ENCODE measurements around a stretch of chr13.

GRCh38 chr13:45330907-45331968, 9.7 kb downstream of the TPT1 start:
- PRO-cap, result no peak
- RAMPAGE, long total RNA, 2 experiments, result no peak in any of the 2 experiments

GRCh38 chr13:45333700-45334768, 6.9 kb downstream of the TPT1 start:
- PRO-cap, result no peak
- RAMPAGE, long total RNA, 2 experiments, result no peak in any of the 2 experiments

GRCh38 chr13:45367991-45368490, 27.1 kb upstream of the TPT1 start:
- PRO-cap, result no peak
- RAMPAGE, long total RNA, 2 experiments, result no peak in any of the 2 experiments

- PRO-cap, result no peak
- RAMPAGE, long total RNA, 2 experiments, result no peak in any of the 2 experiments
Measured at GRCh38 chr13:45447084-45447607, 17.6 kb upstream of the COG3 start.

GRCh38 chr13:45466084-45466815, 1.5 kb downstream of the COG3 start:
- PRO-cap, result no peak
- RAMPAGE, long total RNA, 2 experiments, result no peak in any of the 2 experiments

- PRO-cap, result no peak
- RAMPAGE, long total RNA, 2 experiments, result no peak in any of the 2 experiments
Measured at GRCh38 chr13:45468551-45468999, 3.8 kb downstream of the COG3 start.

DNA sequence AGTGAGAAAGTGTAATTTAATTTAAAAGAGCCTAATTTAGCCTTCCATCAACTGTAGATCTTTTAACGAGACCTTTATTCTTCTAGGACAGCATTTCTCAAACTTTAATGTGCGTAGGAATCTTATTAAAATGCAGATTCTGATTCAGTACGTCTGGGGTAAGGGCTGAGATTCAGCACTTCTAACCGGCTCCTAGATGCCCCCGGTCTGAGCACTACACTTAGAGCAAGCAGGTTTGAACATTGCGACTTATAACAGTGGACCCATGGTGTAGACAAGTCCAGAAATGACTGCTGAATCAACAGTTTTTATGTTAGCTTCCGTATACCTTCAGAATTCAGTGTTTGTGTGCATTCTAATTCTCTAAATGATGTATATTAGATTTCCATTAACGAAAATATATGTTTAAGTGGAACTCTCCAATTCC, 17.4 kb upstream of the CPB2 start:
- PRO-cap, result no peak
- RAMPAGE, long total RNA, 2 experiments, result no peak in any of the 2 experiments

DNA sequence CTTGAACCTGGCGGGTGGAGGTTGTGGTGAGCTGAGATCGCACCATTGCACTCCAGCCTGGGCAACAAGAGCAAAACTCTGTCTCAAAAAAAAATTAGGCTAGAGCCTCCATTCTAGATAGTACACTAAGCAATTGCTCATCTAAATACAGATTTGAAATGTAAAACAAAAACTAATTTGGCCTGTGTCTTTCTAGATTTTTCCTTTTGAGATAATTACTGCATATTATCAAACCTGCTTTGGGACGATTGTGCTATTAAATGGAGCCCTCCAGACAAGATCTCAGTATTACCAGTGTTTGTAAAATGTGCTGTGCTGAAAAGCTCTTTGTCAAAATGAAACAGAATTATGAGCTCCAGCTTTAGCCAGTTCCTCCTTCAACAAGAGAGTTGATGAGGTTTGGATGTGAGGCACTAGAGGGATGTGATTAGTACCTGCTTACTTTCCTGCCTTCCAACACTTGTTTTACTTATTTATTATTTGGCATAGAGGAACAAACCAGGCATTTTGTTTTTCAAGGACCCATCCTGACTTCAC, 32.7 kb upstream of the CPB2 start:
- PRO-cap, result no peak
- RAMPAGE, long total RNA, 2 experiments, result no peak in any of the 2 experiments

- PRO-cap, result no peak
- RAMPAGE, long total RNA, 2 experiments, result no peak in any of the 2 experiments
Measured at GRCh38 chr13:46146883-46147270, 35.1 kb downstream of the LCP1 start.

- PRO-cap, result no peak
- RAMPAGE, long total RNA, 2 experiments, result no peak in any of the 2 experiments
Measured at GRCh38 chr13:46158483-46159179, 23.3 kb downstream of the LCP1 start.

DNA sequence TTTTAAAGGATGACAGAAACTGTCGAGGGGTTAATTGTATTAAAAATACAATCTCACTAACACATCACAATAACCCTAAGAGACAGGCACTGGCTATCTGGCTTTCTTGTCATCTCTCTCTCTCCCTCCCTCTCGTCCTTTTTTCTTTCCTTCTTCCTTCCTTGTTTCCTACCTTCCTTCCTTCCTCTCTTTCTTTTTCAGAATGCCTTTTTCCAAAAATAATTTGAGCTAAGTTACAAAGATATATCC, 20.6 kb downstream of the LCP1 start:
- PRO-cap, result no peak
- RAMPAGE, long total RNA, 2 experiments, result no peak in any of the 2 experiments

GRCh38 chr13:46173462-46174267, 8.3 kb downstream of the LCP1 start:
- PRO-cap, result no peak
- RAMPAGE, long total RNA, 2 experiments, result no peak in any of the 2 experiments

- PRO-cap, result no peak
- RAMPAGE, long total RNA, 2 experiments, result no peak in any of the 2 experiments
Measured at GRCh38 chr13:46179229-46180106, 2.5 kb downstream of the LCP1 start.

- PRO-cap, result no peak
- RAMPAGE, long total RNA, 2 experiments, result no peak in any of the 2 experiments
Measured at GRCh38 chr13:46184226-46184685, 2.3 kb upstream of the LCP1 start.

DNA sequence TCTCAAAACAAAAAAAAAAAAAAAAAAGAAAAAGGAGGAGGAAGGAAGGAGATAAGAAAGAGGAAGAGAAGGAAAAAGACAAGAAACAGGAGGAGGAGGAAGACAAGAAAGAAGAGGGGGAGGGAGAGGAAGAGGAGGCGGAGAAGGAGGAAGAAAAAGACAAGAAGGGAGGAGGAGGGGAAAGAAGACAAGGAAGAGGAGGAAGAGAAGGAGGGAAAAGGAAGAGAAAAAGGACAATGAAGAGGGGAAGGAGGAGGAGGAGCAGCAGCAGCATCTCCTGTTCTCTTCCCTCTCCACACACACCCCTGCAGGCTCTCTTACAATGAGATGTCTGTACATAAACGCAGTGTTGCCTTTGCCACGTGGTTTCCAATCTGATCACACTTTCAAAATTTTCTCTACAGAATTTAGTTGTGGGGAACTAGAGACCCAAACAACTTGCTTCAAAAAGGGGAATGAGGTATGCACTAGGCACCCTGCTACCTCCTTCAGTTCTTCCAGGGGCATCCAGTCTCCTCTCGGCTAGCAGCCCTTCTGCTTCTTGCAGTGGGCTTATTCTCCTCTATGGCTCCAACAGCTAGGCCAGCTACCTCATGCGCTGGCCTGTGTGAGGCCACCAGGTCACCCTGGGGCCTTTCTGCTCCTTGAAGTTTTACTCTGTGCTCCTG, 66.5 kb downstream of the RUBCNL start:
- PRO-cap, result no peak
- RAMPAGE, long total RNA, 2 experiments, result no peak in any of the 2 experiments

DNA sequence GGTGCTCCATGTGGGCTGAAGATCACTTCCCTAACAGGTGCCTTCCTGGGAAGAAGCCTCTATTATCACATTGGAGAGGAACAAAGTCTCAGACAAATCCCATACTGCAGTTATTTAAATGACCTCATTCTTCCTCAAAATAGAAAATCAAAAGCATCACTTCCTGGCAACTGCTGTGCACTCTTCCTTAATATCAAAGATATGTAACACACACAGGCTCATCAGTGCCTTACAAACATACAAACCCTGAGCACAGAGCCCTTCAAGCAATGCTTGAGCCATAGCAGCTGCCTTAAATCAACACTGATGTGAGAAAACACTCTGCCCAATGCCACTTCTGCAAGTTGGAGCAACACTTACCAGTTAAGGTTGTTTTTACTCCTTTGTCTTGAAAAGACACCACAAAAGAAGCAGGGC, 45.7 kb downstream of the RUBCNL start:
- PRO-cap, result no peak
- RAMPAGE, long total RNA, 2 experiments, result no peak in any of the 2 experiments

GRCh38 chr13:46554483-46555156, 1.6 kb downstream of the LRCH1 start:
- PRO-cap, result no peak
- RAMPAGE, long total RNA, 2 experiments, result no peak in any of the 2 experiments

GRCh38 chr13:46595510-46595910, 42.5 kb downstream of the LRCH1 start:
- PRO-cap, result no peak
- RAMPAGE, long total RNA, 2 experiments, result no peak in any of the 2 experiments

DNA sequence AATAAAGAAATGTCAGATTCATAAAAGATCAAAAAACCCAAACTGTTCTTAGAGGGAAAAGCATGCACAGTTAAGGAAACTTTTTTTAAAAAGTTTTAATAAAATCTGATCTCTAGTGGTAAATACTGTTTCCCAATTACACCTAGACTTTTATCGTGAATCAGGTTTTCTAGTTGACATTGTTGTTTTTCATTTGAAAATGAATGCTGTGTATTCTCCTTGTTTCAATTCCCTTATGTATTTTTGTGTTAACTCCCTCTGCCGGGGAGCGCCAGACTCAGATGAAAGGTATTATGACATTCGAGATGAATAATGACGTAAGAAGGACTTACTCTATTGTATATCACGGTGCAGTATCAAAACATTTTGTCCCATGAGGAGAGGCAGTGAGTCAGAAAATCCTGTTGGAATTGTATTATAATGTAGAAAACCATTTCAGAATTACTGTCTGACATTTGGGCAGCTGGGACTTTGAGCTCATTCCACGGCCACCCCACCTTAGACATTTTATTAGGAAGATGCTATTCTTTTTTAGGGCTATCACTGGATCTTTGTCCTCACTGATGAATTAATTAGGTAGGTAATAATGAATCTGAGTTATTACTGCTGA, 61.6 kb downstream of the LRCH1 start:
- PRO-cap, result no peak
- RAMPAGE, long total RNA, 2 experiments, result no peak in any of the 2 experiments

DNA sequence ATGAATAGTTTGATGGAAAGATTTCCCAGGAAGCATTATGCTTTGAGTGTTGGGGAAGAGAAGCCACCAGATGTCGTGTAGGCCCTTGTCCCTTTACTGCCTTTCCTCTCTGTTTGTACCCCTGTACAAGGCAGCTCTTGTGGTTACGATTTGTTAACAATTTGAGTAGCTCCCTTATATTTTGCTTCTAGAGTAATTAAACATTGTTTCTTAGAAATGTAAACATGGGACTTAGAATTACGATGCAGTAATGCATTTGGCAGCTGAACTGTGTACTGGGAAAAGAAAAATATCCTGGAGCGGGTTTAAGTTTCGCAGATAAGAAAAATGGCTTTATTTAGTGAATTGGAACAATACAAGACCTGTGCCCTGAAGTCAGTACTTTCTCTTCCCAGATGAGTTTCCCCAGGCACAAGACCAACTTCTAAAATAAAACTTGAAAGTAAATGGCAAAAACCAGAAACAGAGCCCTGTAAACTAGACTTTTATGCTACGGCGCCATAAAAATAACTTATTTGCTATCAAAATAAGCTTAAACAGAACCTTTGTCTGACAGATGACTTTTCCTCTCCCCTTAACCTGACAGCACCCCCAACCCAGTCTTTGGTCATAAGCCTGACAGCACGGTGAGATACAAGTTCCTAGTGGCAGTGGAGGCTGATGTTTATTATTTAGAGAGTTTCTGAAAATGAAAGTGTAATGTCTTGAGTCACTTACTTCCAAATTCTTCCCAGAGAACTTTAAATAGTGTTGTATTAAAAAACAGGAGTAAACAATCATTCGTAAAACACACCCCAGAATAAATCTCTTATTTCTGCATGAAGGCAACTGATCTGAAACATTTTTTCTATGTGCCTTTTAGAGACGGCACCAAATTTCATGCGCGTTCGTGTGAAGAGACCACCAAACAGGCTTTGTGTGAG, 63.1 kb downstream of the LRCH1 start:
- PRO-cap, result no peak
- RAMPAGE, long total RNA, 2 experiments, result no peak in any of the 2 experiments